Bronchus (tissue), 1 donor: ENCODE measurements around a stretch of chr2.

DNA sequence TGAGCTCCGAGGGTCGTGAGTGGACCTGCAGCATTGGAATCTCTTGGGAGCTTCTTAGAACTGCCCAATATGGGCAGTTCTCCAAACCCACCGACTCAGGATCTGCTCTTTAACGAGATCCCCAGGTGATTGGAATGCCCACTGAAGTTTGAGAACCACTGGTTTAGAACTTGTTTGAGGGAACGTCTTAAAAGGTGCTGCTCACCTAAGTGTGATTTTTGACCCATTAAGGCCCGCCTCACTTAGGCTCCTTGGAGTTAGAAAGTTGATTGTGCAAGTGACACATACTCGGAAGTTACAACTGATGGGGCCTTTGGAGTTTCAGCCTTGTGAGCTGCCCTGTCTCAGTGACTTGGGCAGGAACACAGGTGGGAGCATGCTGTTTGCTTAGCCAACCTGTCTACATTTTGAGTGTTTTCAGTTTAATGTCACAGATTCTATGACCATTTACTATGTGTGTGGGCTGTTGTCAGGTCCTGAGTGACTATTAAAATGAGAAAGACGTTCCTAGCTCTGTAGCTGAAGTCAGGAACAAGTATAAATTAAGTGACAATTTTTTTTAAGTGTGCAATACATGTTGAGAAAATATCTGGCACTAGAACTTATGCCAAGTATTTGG lies 1.1 kb downstream of the PARD3B start:
- PRO-cap: no peak

DNA sequence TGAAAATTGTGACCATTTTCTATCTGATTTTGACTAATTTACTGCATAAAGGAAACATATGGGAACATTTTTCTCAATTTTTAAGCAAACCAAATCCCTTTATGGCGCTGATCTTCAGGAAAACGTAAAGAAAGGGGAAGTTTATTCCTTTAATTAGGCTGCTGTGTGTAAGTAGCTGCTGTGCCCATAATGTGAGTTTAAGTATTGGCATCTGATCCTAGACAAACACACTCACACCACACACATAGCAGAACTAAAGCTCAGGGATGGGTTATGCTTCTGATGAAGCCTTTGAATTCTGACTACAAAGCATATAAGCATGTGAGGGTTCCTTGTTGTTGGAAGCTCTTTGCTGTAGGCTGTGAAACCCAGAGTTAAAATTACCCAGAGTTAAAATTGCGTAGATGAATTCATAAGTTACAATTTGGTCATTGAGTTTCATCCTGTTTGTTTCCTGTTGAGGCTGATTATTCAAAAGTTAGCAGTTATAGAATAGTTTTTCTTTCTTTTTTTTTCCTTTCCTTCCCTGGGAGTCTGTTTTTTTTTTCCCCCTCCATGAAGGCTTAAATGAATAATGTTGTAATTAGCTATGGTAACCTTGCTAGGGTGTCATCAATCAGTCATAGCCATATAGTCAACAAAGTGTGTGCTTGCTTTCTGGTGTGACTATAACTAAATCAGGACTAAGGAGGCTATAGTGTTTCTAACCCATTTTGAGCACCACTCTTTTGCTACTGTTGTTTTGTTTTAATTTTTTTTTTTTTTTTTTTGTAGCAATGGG lies 426.0 kb downstream of the PARD3B start:
- PRO-cap: no peak

DNA sequence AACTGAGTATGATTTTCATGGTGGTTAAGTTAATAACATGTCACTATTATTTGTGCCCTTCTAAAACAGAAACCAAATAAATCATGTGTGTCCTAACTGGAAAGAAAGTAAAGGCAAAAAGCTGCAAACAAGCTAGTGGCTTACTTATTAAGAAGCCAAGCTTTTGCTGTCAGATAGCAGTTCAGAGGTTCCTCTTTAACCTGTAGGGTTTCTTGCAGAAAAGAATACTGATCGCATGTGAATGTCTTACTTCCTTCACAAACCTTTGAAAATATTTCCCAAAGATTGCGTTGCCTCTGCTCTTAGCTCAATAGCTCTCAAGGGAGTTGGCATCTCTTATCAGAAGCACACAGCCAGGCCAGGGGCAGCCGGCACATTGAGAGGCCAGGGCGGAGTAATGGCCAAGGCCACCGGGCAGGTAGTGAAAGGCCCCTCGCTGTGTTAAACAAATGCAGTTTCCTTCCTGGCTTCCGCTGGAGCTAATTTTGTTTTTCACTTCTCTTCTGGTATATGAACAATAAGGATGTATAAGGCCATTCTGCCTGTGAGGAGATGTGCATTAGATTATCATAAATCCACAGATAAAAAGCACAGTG lies 542.5 kb upstream of the NRP2 start:
- PRO-cap: no peak

- PRO-cap: no peak
Observed at GRCh38 chr2:205300276-205300842, 381.9 kb upstream of the NRP2 start.

DNA sequence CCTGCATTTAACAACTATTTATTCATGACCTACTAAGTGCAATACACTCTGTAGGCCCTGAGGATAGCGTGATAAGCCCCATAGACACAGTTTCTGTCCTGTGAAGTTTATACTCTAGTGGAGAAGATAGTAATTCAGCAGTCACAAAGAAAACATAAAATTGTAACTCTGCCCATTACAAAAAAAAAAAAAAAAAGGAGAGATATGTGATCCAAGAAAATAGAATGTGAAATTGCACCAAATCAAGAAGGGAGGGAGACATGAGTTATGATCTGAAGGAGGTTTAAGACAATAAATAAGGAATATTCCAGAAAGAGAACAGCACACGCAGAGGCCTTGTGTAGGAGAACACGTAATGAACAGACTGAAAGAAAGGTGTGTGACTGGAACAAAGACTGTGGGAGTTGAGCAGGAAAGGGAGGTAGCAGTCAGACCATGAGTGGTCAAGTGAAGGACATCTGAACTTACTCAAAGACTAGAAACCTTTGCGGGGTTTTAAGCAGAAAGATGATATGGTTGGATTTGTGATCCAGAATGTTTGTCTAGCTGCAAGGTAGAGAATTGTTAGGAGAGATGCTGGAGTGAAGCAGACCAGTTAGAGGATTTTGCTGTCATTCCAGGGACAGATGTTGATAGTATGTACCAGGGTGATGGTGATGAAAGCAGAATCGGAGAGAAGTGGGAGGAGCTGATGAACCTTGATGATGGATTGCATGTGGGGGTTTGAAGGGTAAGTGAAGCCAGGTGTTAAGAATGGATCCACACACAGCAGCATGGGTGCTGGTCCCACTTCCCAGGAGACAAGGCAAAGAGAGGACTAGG lies 116.4 kb upstream of the NRP2 start:
- PRO-cap: no peak

DNA sequence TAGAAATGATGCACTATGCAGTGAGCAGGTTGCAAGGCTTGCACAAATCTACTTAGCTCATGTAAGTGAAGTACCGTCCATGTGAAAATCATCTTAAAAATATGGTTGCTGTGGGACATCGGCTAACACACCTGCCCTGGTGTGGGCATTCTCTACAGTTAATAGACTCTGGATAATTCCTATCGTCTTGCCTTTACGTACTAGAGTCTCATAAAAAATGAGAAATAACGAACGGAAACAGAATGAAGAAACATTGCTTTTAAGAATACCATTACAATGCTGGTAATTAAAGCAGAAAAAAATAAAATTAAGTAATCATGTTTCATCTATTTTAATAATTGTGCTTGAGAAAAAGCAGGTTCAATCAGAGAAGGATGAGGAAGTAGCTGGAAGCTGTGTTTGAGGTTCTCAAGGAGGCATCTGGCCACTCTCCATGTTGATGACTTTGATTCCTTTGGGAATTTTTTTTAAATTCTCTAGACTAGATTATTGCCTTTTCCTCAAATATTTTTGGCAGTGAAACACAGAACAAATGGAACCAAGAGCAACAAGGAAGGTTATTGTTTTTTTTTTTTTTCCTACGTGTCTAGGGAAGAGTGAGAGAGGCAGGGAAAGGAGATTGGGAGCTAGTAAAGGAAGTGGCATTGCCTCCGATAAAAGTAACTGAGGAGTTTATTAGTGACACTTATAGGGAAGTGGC lies 100.0 kb upstream of the NRP2 start:
- PRO-cap: no peak

DNA sequence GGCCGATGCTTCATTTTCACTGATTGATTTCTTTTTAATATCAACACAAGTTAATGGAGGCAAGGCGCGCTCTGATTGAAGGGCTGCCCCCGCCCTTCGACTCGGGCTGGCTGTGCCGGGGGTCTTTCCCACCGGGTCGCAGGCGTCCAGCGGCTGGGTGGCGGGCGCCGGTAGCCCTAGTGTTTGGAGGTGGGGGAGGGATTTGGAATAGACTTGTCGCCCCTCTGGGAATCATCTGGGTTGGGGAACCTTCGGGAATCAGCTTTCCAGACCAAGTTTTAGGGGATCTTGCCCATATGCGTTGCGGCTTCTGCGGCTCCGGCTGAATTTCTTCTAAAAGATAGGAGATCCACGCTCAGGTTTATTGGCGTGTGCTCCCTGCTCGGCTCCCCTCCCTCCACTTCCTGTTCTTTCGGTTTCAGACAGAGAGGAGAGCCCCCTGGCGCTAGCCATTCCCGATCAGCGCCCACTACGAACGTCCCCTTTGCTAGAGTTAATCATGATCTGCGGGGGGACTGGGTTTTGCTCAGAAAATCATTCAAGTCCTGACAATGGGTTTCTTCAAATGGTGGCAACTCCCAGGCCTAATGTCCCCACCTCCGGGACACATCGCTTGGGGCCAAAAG lies 4.2 kb downstream of the NRP2 start:
- PRO-cap: unidirectional peak, minus-strand start at position 403 of the sequence

- PRO-cap: no peak
Observed at GRCh38 chr2:205704533-205704921, 22.2 kb downstream of the NRP2 start.

DNA sequence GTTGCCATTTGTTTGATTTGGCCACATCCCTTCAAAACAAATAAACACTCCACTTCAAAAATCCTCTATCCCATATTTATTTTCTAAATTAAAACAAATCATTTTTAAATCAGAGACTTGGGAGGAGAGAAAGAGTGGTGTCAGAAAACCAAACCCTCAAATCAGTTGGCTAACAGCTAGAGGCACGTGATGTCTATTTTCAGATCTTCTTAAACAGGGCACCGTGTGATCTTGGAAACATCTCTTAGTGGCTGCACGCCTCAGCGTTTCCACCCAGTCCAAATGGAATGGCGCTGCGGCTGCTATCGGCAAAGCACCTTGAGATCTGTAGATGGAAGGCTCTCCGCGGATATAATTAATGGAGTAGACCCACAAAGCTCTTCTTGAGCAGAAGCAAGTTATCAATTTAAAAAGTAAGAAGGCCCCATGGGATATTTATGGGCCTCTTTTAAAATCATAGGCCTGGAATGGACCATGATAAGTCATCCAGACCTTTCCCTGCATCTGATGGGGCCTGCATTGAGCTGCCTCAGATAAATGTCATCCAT lies 50.0 kb downstream of the NRP2 start:
- PRO-cap: no peak

- PRO-cap: no peak
Observed at GRCh38 chr2:205733479-205734083, 51.3 kb downstream of the NRP2 start.

DNA sequence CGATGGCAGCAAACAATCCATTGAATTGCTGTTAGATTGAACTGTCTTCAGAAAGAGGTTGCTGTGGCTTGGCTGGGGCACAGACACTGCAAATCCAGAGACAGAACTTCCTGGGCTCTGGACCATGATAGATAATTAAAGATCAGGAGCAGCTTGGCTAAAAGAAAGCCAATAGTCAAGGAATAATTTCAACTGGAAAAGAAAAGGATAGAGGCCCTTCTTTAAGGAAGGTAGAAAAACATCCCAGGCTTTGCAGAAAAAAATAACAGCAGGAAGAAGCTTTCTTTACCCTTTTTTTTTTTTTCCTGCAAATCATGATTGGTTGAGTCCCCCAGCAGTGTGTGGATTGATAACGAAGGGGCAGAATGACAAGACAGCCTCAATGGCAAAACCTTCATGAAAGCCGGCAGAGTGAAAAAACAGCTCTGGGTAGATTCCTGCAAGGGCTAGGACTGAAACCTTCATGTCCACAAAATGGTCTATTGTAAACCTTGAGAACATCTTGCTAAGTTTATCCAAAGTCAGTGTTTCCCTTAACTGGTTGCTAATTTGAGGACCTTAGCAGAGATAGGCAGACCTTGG lies 75.4 kb downstream of the NRP2 start:
- PRO-cap: no peak

DNA sequence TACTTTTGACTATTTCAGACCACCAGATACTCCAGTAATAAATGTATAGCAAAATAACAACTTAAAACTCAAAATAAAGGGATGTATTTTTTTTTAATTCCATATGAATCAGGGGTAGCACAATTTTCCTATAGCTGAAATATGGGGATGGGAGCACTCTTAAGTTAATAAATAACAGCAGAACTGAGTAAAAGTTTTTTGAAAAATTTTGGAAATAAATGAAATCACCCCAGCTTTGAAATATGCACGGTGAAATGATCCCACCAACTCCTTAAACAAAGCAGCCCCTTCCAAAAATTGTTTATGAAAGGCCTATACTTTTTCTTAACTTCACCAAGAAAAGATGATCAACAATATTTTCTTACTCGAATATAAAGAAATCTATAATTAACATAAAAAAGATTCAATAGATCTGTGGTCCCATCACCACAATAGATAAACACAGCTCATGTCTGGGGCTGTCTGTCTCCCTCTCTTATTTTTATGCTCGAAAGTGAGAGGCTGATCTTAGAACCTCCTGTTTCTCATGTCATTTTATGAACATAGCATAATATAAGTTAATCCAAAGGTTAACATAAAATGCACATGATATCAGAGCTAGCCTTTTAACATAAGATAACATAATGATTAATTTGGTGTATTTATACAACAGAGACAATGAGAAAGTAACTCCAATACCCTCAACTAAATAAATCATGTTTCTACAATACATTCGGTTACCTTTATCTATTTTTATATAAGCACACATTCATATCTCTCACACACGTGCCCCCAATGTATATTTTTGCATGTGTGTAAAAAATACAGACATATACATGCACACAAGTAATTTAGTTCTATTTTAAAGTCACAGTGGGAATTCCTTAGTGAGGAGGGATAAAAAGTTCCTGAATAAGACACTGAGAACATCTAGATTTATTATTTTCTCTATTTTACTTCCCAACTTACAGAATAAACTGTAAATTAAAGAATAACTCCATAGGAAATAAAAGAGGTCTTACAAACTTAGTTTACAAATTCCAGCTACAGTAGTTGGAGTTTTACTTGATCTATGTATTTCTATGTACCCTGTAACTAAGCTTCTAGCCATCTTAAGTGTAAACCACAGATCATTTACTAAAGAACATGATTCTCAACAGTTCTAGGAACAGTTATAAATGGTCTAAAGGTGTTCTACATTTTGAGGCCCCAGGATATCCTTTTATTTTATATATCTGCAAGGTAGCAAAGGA lies 88.4 kb downstream of the INO80D start:
- PRO-cap: no peak

GRCh38 chr2:206160413-206160846 lies 735 bp downstream of the EEF1B2 start:
- PRO-cap: no peak

DNA sequence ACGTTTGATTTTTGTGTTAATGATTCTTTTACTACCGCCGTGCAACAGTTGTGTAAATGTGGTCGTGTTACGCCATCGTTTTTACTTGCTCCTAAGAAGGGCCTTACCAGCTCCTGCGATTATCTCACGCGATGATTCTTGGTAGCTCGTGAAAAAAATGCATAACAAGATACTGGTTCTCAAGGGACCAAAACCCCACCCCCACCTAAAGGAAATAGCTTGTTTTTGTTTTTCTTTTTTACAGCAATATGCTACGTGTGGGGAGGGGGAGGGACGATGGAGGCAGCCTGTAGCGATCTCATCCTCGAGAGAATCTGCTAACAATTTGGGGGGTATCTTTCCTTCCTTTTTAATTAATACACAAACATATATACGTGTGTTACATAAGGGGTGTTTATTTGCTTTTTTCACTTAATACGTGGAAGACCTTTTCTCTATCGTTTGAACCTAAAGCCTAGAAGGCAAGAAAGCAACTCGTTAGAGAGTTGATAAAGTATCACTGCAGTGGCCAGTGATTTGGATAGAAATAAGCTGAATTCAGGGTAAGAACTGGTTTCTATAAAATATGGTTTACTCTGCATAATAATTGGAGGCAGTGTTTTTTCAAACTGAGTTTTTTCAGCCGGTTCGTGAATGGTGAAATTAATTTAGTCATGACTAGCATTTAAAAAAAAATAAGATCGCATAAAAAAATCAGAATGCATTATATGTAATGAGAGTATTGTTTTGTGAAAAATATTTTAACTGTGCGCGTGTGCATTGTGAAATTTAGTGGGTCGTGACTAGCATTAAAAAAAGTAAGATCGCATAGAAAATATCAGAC lies 1.2 kb downstream of the ZDBF2 start:
- PRO-cap: no peak

GRCh38 chr2:206707243-206707618 lies 11.0 kb downstream of the DYTN start:
- PRO-cap: no peak

DNA sequence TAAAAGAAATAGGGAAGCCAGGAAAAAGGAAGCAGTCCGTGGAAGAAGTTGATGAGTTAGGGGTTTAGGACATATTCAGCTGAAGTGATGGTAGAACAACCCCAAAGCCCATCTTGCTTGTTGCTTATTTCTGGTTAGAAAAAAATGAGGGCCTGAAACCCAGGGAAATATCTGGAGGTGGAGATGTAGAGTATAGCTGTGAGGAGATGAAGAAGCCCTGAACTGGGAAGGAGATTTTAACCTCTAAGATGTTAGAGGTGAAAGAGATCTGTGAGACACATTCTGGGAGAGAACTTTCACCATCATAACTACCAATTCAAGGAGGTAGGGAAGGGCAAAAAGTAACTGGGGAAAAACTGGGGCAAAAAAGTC lies 7.9 kb downstream of the KLF7 start:
- PRO-cap: no peak

DNA sequence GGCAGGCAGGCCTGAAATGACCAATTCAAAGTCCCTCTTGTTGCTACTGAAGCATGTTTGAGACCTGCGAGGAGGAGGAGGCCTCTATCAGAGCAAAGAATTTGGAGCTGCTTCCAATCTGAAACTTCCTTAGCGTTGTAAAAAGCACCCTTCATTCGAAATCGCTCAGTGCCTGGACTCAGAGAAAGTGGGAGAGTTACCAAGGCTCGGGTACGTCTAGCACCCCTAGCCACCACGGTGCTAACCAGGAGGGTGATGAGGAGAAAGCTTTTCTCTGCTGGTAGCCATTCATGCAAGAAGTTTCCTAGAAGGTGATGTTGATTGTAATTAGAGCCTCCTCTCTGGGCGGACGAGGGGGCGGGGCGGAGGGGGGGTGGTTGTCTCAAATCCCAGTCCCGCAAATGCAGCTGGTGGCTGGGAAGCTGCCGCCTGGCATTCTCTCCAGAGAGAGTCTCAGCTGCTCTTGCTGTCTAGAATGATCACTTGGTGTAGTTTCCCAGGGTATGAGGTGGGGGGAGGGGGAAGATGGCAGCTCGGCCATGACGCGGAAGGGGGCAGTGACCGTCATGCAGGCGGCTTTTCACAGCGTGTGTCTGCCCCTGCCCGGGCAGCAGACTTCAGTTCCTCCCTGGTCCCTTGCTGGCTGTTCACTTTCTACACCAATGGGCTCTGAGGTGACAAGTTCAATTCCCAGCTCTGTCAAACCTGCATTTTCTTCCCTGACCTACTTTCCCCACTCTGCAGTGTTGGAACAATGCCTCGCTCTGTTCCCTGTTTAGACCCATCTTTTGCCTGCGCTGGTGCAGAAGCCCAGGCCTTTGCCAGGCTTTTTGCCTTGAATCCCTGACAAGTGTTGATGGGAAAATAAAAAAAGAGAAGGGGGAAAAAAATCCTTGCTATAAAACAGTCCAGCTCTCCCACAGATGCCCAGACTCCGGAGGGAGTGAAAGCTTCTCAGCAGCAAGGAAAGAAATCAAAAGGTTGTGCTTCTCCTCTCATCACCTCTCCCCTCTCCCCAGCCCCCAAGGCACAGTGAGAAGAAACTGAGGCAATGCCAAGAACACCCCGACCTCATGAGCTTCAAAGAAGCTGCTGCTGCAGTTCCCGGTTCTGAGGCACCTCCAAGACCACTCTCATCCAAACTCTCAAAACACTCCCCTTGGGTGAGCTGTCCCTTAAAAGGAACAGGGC lies 61.5 kb upstream of the KLF7 start:
- PRO-cap: no peak

- PRO-cap: no peak
Observed at GRCh38 chr2:207255907-207256646, 90.3 kb upstream of the KLF7 start.

DNA sequence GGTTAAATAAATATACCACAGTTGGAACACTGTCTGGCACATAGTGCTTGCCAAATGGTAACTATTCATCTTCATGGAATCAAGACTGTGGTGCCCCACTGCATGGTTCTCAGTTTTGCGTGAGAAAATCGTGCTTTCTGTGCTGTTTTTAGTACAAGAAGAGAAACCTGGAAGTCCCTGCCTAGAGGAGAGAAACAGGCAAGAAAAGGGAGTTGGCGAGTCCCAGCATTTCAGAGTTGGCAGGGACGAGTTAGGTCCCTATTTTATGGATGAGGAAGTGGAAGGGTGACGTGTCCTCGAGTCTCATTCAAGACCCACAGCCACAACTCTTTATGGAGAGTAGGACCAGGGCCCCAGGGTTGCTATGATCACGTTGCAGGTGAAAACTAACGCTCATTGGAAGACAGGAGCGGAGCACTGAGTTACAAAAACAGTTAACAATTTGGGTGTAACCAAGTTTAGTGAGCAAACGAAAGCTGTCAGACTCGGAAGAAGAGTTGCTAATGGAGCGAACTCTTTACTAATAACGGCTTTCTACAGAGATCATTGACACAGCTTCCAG lies 654 bp upstream of the CCNYL1 start:
- PRO-cap: bidirectional peak, plus-strand start at position 337 of the sequence, minus-strand start at position 305 of the sequence

- PRO-cap: no peak
Observed at GRCh38 chr2:207744466-207745260, 25.0 kb downstream of the FZD5 start.